AG04450 (cell line): ENCODE measurements around a stretch of chr6.

GRCh38 chr6:35370052-35371014 is 28.0 kb downstream of the PPARD start:
- CAGE, long polyA plus RNA: no peak
- RRBS: no CpG with 5 or more reads among the region's 11 CpGs

DNA sequence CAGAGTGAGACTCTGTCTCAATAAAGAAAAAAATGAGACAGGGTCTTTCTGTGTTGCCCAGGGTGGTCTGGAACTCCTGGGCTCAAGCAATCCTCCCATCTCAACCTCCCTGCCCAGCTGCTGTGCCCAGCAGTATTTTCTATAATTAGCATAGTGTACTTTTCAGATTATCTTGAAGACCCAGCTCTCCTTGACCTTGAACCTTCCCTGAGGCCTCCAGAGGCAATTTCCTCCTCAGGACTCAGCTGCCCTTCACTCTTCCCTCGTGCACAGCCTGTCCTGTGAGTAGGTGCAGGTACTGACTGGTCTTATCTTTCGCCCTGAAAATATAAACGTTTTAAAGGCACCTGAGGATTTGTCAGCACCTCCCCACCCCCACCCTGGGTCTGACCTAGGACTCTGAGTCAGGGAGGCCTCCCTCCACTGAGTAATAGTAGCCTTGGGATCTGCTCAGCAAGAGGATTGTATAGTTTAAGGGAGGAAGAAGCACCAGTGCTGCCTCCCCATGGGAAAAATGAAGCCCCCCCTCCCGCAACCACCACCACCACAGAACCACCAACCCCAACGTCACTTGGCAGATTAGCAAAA is 54.5 kb downstream of the PPARD start:
- CAGE, long polyA plus RNA: no peak
- RRBS: no CpG with 5 or more reads among the region's 5 CpGs

DNA sequence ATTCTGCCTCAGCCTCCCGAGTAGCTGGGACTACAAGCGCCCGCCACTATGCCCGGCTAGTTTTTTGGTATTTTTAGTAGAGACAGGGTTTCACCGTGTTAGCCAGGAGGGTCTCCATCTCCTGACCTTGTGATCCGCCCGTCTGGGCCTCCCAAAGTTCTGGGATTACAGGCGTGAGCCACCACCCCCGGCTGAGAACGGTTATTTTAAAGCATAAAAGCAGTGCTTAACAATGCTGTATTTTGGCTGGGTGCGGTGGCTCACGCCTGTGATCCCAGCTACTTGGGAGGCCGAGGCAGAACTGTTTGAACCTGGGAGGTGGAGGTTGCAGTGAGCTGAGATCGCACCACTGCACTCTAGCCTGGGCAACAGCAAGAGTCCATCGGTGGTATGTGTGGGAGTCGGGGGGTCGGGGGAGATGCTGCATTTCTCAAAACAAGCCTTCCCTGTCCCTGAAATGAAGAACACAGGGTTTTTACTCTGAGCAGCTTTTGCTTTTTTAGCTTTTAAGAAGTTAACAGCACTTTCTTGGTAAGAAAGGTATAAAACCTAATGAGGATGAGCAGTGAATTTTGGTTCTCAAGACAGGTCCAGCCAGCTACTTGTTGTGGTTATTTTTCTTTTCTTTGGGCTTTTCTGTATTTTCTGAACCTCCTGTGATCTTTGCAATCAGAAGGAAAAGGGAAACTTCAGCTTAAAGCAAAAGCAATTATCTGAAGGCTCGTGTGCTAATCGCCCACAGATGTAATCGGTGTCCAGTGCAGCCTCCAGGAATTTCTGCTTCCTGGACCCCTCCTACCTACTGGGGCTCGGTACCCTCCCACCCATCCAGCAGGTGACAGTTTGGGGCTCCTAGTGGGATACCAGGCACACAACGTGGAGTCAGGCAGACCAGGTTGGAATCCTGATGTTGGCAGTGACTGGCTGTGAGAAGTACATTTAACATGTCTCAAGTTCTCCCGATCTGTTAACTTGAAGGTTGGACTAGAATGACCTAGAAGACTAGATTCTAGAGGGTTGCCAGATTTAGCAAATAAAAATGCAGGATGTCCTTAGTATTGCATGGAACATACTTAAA is 3.7 kb downstream of the RPL10A start:
- CAGE, long polyA plus RNA: no peak
- RRBS: no CpG with 5 or more reads among the region's 23 CpGs

DNA sequence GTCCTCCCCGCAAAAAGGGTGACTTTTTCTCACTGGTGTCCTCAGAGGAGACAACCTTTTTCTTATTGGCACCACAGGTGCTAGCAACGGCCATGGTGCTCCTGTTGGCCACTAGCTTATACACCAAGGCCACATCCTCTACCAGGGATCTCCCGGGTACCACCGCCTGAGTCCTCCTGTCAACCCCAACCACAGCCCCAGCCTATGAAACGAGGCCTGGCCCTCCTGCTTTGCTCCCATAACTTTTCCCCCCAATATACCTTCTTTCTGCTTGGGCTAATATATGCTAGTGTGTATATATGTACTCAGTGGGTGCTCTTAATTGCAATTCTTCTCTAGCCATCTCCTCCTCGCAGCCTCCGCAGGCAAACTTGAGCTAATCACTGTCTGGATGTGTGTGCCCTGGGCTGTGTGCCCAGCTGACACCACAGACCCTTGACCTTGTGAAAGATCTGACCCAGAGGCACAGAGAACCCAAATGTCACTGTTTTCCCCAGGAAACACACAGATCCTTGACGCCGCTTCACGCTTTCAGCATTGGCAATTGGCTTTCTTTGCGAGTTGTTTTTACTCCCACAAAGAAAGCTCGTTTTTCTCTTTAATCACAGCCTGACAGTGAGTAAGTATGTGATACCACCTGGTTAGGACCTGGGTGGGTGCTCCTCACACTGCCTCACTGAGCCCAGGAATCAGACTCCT is 12.8 kb downstream of the RPL10A start:
- CAGE, long polyA plus RNA: no peak
- RRBS: no CpG with 5 or more reads among the region's 12 CpGs

GRCh38 chr6:35484483-35485369 is 12.2 kb downstream of the TEAD3 start:
- CAGE, long polyA plus RNA: no peak
- RRBS: no CpG with 5 or more reads among the region's 16 CpGs

GRCh38 chr6:35491982-35492543 is 4.8 kb downstream of the TEAD3 start:
- CAGE, long polyA plus RNA: no peak
- RRBS: no CpG with 5 or more reads among the region's 6 CpGs

GRCh38 chr6:35494010-35494591 is 2.8 kb downstream of the TEAD3 start:
- CAGE, long polyA plus RNA: no peak
- RRBS: no CpG with 5 or more reads among the region's 6 CpGs

- CAGE, long polyA plus RNA: no peak
- RRBS: 8% methylated on average over 13 of the region's 19 CpGs
Measured at GRCh38 chr6:35512158-35512494, 570 bp downstream of the TULP1 start.

- CAGE, long polyA plus RNA: no peak
- RRBS: no CpG with 5 or more reads among the region's 1 CpG
Measured at GRCh38 chr6:35591039-35591549, 78.4 kb upstream of the TULP1 start.

DNA sequence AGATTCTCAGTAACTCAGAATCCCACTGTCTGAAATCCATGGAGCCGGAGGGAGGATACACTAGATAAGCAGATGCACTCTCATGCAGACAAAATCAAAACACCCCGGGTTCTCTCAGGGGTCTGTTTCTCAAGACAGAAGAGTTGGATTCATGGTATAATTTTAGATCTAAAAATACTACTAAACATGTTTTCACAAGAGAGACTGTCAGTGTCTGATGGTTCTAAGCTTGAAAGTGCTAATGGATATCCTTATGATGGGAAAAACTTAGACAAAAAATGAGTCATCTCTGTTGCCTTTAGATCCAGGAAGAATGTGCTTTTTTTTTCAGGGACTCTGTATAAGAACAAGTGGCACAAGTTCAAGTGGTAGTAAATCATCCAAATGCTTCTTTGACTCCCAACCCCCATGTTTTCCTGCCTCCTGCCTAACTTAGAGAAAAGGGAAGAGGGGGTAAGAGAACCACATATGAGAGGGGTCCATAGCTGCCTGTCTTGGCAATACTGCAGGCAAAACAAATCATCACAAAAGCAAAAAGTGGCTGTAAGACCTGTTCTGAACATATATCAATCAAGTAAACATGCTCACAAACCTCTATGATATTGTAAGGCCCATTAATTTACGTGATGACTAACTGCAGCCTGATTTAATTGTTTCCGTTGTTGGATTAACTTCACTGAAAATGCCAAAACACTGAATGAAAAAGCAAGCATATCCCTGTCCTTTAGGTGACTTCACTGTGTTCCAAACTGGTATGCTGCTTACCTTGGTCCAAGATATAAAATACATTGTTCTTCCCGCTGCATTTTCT is 84.0 kb upstream of the TULP1 start:
- CAGE, long polyA plus RNA: no peak
- RRBS: no CpG with 5 or more reads among the region's 5 CpGs

GRCh38 chr6:35618870-35619344 is 69.8 kb downstream of the FKBP5 start:
- CAGE, long polyA plus RNA: no peak
- RRBS: no CpG with 5 or more reads among the region's 10 CpGs

DNA sequence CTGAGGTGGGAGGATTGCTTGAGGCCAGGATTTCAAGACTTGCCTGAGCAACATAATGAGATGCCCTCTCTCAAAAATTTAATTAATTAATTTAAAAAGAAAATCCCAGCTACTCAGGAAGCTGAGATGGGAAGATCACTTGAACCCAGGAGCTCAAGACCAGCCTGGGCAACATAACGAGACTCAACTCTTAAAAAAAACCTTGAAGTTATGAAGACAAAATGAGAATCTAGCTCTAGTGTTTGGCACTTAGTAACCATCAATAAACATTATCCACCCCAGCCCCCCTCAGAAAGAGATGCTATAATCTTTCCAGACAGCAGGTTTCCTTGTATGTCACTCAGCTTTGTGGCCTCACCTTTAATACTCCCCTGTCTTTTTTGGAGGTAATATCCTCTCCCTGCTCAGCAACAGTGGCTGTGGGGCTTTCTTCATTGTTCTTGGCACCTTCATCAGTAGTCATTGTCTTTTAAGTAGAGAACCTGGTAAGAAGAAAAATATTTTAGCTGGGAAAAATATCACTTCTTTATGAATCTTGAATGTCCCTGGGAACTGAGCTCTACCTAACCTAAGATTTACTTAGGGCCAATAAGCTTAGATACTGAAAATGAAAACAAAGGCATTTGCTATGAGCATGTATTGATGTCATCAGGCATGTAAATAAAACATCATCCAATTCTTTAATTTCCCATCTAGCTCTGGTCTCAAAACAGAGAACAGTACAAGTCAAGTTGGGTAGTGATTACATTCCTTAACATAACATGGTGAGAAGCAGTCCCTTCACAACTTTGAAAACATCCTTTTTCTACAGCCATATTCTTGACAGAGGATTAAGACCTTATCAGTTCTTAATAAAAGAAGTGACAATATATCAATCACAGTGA is 46.1 kb downstream of the FKBP5 start:
- CAGE, long polyA plus RNA: no peak
- RRBS: no CpG with 5 or more reads among the region's 1 CpG

DNA sequence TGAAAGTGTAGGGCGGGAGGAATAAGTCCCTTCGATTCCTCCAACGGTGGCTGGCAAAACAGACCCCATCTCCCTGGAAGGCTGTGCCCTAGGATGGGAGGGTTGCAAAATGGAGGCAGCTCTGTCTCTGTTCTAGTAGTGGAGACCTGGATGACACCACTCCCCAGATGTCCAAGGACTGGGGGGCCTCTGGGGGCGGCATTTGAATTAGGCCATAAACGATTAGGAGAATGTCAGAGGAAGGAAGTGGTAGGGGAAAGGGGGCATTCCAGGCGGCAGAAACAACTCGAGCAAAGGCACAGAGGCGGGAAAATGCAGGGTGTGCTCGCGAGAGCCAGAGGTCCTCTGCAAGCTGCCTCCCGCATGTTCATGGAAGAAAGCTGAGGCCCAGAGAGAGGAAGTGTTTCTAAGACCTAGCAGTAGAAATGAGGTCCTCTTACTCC is 18.9 kb upstream of the ARMC12 start:
- CAGE, long polyA plus RNA: no peak
- RRBS: no CpG with 5 or more reads among the region's 11 CpGs

DNA sequence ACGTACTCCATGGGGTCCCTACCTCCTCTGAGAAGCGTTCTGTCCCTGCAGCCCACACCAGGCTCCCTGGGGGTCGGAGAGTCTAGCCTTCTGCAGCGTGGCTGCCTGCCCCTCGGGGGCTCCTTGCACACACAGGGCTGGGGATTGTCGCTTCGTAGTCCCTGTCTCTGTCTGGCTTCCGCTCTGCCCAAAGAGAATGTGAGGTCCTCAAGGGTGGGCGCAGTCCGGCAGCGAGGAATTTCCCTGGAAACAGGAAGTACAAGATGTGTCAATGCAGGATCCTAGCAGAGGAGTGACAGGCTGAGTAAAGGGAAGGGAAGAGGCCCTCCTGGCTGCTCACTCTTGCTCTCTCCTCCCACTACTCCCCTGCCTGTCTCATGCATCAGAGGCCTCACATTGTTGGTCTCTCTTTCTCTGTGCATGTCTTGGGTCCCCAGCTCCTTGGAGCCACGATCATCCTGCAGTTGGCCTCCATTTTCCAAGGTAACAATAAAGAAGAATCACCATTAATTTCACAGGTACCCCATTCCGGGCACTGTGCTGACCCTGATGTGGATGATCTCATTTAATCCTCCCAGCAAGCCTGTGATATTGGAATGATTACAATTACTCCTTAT is 16.4 kb upstream of the ARMC12 start:
- CAGE, long polyA plus RNA: no peak
- RRBS: no CpG with 5 or more reads among the region's 13 CpGs

- CAGE, long polyA plus RNA: no peak
- RRBS: no CpG with 5 or more reads among the region's 6 CpGs
Measured at GRCh38 chr6:35731303-35731418, 5.7 kb upstream of the ARMC12 start.

- CAGE, long polyA plus RNA: no peak
- RRBS: no CpG with 5 or more reads among the region's 7 CpGs
Measured at GRCh38 chr6:35760241-35760714, 16.1 kb upstream of the CLPSL2 start.

GRCh38 chr6:35764327-35765089 is 11.9 kb upstream of the CLPSL2 start:
- CAGE, long polyA plus RNA: no peak
- RRBS: no CpG with 5 or more reads among the region's 33 CpGs

DNA sequence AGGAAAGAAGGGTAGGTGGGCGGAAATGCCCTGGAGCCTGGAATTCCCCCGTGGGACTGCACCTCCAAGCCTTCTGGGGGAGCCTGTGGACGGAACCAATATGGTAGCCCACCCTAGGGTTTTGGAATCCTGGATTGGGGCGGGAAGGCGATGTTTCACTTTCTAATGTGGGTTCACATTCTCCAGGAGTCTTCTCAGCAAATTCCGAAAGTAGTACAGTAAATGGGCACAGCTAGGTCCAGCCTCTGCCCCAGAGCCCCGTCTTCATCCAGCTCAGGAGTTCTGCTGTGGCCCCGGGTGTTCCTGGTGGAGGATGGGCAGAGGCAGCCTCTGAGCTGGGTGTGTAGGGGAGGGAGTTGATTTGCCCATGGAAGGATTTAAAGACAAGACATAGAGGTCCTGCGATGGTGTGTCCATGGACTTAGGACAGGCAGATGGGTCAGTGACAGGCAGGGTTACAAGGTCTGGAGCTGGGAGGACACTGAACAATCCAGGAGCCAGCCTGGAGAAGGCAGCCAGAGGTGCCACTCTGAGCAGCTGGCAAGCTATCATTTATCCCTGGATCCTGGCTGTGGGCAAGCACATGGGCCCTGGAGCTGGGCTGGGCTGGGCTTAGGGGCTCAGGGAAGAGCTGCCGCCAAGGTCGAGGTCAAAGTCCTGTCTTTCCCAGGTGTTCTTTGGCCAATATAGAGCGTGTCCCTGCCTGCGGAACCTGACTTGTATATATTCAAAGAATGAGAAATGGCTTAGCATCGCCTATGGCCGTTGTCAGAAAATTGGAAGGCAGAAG is 6.6 kb downstream of the CLPSL1 start:
- CAGE, long polyA plus RNA: no peak
- RRBS: no CpG with 5 or more reads among the region's 15 CpGs

GRCh38 chr6:35831252-35832157 is 26.4 kb downstream of the LHFPL5 start:
- CAGE, long polyA plus RNA: no peak
- RRBS: no CpG with 5 or more reads among the region's 7 CpGs

DNA sequence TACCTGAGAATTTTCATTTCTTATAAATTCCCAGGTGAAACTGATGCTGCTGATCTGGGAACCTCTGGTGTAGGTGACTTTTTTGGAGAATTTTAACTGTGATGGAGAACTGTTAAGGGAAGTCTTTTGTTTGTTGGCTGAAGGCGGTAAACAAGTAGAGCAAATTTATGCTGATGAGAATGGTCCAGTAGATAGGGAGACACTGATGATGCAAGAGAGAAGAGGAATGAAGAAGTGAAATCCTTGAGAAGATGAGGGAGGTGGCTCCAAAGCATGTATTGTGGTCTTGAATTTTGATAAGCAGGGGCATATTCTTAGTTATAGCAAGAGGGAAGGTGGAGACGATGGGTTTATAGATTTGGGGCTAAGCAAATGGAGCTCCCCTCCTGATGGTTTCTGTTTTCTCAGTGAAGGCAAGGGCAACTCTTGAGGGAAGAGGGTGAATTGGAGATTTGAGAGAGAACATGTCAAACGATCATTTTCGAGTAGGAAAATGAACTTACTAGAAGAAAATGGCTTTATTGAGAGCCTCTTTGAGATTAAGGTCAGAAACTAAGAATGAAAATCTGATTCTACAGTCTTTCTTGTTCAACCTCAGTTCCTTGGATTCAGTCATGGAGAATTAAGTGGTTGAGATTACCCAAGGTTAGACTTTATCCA is 22.1 kb downstream of the MAPK14 start:
- CAGE, long polyA plus RNA: no peak
- RRBS: no CpG with 5 or more reads among the region's 4 CpGs